ENCODE measurements around the gene RIOX1.

DNA sequence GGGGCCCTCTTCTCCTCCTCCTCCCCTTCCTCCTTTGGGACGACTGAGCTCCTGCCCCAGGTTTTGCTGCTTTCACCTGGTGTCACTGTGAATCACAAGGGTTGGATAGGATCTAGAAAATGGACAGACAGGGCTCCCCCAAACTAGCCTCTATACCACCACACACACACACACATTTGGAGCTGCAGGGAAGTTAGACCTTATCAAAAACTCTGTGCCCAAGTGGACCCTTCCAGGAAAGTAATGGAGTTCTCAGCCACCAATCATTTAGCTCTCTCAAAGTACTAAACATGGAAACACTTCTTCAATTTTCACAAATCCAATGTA, 71.0 kb downstream of the MAP3K9 start:
- PRO-cap: no peak

GRCh38 chr14:70753363-70754017, 55.8 kb downstream of the MAP3K9 start:
- PRO-cap: no peak

- PRO-cap: no peak
Observed at GRCh38 chr14:70810089-70810392, 728 bp upstream of the MAP3K9 start.

GRCh38 chr14:71001656-71002214, 94.5 kb downstream of the PCNX1 start:
- PRO-cap: no peak

DNA sequence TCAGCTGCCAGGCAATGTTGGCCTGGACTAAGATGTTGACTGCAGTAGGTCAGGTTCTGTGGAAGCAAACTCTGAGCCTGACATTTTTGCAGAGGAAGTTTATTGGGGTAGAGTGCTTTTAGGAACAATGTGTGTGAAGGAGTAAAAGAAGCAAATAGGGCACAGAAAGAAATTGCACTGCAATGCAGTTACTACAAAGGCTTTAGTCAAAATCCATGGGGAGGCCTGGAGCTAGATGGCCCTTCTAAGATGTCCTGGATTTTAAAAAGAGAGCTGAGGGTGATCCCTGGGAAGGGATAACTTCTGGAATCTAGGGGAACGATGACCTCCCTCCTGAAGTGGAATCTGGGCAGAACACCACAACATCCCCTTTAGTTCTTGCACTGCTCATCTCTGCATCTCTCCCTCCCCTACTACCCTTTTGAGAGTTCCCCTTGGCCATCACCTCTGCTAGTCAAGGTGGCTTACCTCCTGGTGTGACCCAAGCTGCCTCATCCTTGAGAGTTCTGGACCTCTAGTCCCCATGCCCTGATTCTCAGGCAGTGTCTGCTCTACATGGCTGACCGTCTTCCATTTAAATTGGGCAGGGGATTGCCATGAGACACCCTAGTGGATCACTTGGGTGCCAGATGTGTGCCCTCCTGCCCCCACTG, 196.8 kb upstream of the SIPA1L1 start:
- PRO-cap: no peak

DNA sequence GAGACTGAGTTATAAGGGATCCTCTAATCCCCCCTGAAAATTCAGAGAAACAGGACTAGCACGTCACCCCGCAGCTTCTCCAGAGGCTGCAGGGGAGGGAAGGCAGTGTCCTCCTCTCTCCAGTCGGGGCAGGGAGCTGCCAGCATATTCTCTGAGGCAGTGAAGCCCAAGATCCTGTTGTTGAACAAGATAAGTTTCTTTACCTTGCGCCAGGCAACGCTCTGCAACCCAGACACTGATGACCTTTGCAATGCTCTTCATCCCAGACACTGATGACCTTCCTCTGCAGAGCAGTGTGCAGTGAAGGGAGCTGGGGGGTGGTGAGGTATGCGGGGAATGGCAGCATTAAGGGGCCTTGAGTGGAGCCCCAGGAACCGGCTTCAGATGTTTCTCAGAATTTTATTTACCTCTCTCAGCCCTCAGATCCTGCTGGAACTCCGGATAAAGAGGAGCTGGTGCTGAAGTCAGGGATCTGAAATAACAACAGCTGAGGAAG, 132.2 kb upstream of the SIPA1L1 start:
- PRO-cap: no peak

- PRO-cap: bidirectional peak, plus-strand start at chr14:71321064, minus-strand start at chr14:71321113
Observed at GRCh38 chr14:71320831-71321216, 548 bp downstream of the SIPA1L1 start.

DNA sequence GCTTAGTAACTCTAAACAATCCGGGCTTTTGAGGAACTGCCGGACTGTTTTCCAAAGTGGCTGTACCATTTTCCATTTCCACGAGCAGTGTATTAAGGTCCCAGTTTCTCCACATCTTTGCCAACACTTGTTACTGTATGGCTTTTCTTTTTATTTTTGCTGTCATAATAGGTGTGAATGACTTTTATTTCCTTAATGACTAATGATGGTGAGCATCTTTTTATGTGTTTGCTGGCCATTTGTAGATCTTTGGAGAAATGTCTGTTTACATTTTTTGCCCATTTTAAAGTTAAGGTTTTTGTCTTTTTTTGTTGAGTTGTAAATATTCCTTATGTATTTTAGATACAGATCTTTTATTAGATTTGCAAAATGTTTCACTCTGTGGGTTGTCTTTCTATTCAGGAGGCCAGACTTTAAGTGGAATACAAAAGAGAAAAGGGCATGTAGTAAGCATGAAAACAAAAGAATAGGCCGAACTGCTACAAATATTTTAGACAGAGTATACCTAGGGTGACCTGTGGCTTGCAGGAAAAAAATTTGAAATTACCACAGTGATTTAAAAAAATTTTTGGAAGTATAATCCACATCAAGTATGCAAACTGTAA, 27.4 kb downstream of the SIPA1L1 start:
- PRO-cap: no peak

DNA sequence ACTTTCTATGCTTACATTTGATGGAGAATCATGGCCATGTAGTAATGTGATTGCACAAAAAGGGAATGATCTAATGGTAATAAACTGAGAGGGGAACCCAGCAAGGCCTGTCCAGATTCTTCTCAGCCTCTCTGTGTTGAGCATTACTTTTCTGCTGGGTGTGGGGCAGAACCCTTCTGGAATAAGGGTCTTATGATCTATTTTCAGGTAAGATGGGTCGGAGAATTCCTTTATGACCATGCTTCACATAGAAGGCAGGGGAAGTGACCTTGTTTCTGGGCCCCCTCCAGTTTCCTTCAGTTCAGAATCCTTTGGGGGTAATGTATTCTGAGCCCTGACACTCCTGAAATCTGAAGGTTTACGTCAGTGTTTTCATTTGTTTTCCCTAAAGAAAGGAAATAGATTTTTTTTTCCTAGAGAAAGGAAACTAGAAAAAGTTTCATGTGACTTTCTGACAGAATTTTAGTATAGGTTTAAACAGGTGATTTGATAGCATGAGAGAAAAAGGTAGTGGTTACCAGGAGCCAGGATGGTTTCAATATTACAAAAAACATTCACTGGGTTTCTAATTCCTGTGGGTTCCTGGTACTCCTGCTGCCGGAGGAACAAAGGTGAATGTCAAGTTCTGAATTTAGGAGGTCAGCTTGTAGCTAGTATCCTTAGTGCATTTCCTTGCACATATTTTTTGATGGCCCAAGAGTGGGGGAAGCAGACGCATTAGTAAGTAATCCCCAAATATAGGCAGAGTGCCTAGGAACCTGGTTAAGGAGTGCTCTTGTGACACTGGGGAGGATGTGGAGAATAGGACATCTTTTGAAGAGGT, 29.1 kb downstream of the SIPA1L1 start:
- PRO-cap: no peak

GRCh38 chr14:71438404-71439187, 118.3 kb downstream of the SIPA1L1 start:
- PRO-cap: no peak

DNA sequence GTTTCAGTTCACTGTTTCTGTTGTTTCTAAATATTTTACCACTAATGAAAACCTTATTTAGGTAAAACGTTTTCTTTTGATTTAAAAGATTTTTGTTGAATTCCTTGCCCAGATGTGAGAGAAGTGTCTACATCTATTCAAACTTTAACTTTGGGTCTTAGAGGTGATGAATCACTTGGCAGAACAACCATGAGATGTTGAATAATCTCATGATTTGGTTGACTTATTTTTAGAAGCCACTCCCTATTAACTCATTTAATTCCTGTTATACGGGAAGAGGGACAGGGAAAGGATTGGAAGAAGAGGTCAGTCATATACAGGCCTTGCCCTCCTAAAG, 119.4 kb downstream of the SIPA1L1 start:
- PRO-cap: no peak

DNA sequence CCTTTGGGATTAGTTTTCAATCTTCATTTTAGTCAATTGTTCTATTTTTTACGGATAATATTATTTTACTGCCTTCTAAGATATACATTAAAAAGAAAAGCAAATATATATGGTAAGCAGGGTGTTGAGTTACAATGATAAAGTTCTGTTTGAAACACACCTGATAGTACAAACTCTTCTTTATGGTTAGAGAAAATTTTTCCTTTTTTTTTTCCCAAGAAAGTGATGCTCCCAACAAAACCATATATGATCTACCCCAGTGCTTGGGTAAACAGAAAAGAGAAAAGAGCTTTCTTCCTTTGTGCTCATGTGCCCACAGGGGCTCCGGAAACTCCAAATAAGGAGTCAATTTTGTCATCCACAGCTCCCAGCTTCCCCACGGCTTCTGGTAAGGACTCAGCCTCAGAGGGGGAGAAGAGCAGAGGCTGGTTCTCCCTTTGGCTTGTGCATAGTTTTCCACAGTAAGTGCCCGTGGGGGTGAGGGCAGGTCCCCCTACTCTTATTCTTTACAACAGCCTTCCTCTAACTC, 13.4 kb upstream of the RGS6 start:
- PRO-cap: unidirectional peak, plus-strand start at position 399 of the sequence

DNA sequence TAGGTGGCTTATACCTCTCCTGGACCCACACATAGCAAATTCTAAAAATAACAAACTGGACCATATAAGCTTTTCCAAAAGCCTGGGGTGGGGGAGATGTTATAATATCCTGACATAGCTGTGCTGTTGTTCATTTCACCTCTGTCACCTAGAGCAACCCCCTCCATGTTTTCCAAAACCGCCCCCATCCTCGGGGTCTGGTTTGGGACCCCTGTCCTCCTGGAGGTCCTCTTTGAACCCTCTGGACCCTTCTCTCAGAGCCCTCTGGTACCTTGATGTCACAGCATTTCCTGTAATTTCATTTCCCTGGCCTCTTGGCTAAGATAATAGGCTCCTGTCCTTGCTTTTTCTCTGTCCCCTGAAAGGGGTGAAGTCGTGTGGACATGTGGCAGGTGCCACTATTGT, 165.8 kb downstream of the RGS6 start:
- PRO-cap: unidirectional peak, minus-strand start at position 349 of the sequence

- PRO-cap: no peak
Observed at GRCh38 chr14:72679400-72680262, 214.3 kb downstream of the DPF3 start.

- PRO-cap: no peak
Observed at GRCh38 chr14:72790986-72791748, 102.7 kb downstream of the DPF3 start.

DNA sequence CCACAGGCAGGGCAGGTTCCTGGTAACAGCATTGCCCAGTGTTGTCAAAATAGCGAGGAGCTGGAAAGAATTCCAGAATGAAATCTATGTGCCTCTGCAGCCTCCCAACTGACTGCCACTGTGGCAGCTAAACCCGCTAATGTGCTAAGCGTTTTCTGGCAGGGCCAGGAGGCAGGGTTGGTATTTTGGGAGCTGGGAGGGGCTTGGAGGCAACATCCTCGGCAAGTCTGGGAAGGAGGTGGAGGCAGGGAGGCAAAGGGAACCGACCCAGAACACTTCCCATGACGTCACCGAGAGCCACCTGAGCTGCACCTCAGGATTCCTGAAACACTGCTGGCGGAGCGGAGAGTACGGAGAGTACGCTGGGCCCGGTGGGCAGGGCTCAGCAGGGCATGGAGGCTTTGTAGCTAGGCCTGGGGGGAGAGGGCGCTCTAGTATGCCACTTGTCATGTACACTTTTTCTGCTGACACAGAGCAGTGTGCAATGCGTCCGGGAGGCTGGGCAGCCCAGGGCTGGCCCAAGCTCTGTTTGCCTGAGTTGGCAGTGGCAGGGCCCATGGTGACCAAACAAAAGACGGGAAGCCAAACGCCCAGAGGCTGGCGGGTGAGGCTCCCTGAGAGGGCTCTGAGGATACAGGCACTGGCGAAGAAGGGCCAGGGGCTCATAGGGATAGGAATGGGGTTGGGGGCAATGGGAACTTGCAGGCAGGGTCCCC, 81.5 kb downstream of the DPF3 start:
- PRO-cap: no peak

DNA sequence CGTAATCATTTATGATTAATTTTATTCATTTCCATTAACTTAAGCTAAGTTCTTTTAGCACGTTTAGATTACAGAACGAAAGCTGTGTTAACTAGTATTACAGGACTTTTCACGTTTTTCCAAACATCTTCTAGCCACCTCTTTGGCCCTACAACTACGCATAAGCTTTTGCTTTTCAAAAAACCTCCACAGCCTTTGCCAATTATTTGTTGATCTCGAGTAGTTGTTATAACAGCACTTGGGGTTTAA, 490 bp upstream of the RBM25 start:
- PRO-cap: no peak

DNA sequence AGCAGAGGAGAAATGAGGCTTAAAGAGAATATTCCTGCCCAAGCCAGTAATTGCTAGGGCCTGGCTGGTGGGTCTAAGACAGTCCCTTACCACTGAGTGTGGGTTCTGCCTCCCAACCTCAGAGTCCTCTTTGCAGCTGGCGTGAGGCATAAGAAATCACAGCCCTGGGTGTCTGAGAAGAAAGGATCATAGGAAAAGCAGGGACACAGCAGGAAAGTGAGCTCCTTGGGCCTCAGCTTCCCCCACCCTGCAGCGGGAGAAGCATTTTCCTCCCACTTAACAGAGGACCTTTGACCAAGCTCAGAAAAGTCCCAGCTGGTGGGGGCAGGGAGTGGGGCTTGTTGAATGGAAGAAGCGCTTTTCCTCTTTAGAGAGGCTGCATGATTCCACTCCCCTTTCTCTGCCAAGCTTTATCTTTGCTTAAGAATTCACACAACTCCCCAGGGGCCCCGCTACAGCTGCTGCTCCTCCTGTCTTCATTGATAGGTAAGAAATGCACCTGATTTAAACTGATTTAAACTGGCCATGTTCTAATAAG, 1.9 kb upstream of the PAPLN start:
- PRO-cap: unidirectional peak, minus-strand start at position 249 of the sequence

DNA sequence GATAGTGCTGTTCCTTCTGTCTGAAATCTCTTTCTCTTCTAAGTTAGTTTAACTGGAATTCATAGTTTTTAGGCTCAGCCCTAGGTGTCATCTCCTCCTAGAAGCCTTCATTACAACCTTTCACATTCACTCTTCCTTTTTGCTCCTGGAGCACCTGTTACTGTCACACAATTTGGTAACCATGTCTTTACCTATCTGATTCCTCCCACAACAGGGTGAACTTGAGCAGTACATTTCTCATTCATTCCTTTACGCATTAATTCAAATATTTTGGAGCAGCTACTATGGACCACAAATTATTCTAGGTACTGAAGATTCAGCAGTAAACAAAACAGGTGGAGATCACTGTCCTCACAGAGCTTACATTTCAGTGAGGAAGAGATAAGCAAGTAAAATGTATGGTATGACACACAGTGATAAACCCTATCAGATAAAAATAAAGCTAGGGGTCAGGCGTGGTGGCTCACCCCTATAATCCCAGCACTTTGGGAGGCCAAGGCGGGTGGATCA, 69.3 kb downstream of the PAPLN start:
- PRO-cap: no peak

GRCh38 chr14:73490879-73491254, at the start of gene RIOX1:
Gene RIOX1 (plus strand): TSS chr14:73490933.
- PRO-cap: bidirectional peak, plus-strand start at chr14:73490997, minus-strand start at chr14:73490849